Epithelial cell of prostate (primary cell): Measurements from ENCODE around the genes JMY and MSH3.

DNA sequence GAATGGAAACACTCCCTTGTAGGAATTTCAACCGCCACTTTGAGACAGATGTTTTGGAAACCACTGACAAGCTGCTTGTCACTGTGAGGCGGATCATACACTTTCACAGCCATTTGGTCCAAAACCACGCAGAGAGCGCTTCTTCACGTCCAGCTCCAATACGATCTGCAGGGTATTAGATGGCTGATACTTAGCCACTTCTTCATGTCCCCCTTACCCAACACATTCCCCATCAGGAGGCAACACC lies 103.6 kb downstream of the LHFPL2 start:
- RRBS = no CpG with 5 or more reads among the region's 6 CpGs

DNA sequence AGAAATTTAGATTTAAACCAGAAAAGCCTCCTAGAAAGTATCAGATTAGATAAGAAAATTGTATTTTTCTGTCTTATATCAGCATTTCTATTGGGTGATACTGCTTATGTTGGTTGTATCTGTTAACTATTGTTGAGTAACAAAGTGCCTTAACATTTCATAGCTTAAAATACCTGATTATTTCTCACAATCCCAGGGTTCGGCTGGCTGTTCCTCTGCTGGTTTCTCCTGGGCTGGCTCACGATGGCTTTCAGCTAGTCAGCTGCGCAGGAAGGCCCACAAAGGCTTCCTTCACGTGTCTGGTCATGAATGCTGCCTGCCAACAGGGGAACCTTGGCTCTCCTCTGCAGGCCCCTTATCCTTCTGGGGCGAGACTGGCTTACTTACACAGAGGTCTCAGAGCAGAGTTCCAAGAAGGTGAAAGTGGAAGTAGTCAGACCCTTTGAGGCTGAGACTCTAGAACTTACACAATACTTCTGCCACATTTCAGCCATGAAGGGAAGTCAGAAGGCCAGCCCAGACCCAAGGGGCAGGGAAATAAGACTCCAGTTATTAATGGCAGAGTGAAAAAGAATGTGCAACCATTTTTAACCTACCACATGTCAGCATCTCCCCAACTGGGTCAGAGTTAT lies 99.6 kb downstream of the LHFPL2 start:
- RRBS = no CpG with 5 or more reads among the region's 5 CpGs

GRCh38 chr5:78778966-78779585 lies 130.5 kb upstream of the LHFPL2 start:
- RRBS = no CpG with 5 or more reads among the region's 4 CpGs

DNA sequence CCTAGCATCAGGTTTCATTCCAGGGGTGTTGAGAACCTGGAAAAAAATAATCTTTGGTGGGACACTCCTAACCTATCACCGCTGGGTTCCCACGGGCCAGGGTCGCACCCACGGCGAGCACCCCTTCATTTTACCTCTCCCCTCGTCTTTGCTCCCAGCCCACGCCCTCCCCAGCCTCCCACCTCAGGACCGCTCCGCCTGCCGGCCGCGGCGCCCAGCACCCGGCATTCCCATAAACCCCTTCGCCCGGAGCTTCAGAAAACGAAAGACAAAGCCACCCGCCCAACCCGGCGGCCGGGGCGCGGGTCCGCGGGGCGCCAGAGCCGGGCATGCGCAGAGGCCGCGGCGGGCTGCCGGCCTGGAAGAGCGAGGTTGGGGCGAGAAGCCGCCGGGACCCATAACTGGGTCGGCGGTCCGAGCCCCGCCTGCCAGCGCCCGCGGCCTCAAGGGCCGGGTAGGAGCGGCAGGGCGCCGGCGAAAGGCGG lies 652 bp downstream of the ARSB start:
- RRBS = 1% methylated on average over 9 of the region's 49 CpGs

- RRBS = no CpG with 5 or more reads among the region's 5 CpGs
These were observed 17.6 kb upstream of the BHMT start for GRCh38 chr5:79093870-79094634.

DNA sequence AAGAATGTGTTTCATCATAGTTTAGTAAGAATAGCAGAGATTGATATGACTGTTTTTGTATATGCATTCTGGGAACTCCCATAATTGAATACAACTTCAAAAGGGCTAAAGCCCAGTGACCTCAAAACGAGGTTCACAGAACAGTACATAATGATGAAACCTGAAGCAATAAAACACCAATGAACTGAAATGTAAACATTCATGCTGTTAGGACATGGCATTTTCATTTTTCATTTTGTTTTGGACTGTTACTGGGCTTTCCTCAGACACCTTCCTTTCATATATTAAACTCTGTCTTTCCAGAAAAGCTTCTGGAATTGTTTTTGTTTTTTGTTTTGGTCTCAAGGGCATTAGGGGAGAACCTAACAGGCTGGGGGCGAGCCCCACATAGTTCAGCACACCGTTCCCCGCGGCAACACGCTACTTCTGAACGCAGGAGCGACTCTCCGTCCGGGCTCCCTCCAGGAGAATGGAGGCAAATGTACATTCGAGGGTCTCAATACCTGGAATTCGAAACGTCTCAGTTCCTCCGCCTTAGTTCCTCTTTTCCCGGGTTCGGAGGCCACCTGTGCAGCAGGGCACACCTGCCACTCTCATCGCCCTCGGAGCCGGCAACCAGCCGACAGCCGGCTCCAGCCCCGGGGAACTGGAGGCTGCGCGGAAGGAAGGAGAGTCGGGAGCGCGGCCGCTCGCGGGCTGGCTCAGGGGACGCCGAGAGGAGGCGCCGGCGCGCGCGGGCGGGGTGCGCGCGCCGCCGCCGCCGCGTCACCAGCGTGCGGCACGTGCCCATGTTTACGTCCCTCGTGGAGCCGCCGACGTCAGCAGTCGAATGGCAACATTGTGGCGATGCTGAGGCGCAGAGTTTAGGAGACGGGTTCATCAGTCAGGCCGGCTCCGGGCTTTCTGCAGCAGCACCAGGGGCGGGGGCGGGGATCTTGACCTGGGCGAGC lies at the start of gene JMY:
JMY (plus strand) TSS at position 824 of the 950 bp plus-strand sequence.
- RRBS = 1% methylated on average over 20 of the region's 64 CpGs

DNA sequence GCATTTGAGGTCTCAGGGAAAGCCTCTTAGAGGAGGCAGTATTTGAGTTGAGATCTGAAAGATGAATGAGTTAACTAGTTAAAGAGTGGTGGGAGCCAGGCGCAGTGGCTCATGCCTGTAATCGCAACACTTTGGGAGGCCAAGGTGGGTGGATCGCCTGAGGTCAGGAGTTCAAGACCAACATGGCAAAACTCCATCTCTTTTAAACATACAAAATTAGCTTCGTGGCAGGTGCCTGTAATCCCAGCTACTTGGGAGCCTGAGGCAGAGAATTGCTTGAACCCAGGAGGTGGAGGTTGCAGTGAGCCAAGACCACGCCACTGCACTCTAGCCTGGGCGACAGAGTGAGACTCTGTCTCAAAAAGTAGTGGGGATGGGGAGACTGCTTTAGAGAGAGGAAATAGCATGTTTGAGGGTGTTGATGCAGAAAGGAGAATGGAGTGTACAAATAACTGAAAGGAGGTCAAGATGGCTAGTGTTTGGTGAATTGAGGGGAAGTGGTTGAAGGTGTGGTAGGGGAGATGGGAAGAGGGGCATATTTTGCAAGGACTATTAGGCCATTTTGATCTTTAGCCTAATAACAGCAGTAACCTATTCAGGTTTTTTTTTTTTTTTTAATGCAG lies 18.1 kb downstream of the TENT2 start:
- RRBS = no CpG with 5 or more reads among the region's 6 CpGs

- RRBS = no CpG with 5 or more reads among the region's 6 CpGs
These were observed 19.0 kb downstream of the TENT2 start for GRCh38 chr5:79630841-79631992.

- RRBS = no CpG with 5 or more reads among the region's 8 CpGs
These were observed 659 bp upstream of the CMYA5 start for GRCh38 chr5:79688981-79689372.

GRCh38 chr5:79690667-79691798 lies 1.4 kb downstream of the CMYA5 start:
- RRBS = no CpG with 5 or more reads among the region's 8 CpGs

DNA sequence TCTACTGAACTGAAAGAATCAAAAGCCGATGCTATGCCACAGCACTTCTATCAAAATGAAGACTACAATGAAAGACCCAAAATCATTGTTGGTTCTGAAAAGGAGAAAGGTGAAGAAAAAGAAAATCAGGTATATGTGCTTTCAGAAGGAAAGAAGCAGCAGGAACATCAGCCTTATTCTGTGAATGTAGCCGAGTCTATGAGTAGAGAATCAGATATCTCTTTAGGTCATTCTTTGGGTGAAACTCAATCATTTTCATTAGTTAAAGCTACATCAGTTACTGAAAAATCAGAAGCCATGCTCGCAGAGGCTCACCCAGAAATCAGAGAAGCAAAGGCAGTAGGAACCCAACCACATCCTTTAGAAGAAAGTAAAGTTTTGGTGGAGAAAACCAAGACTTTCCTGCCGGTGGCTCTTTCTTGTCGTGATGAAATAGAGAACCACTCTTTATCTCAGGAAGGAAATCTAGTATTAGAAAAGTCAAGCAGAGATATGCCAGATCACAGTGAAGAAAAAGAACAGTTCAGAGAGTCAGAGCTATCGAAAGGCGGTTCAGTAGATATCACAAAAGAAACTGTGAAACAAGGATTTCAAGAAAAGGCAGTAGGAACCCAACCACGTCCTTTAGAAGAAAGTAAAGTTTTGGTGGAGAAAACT lies 46.8 kb downstream of the CMYA5 start:
- RRBS = no CpG with 5 or more reads among the region's 8 CpGs

- RRBS = no CpG with 5 or more reads among the region's 20 CpGs
These were observed 2.5 kb upstream of the MSH3 start for GRCh38 chr5:80651732-80652500.

GRCh38 chr5:80653989-80654864 lies at the start of gene MSH3:
Gene MSH3, plus strand, starts transcription at chr5:80654652.
- RRBS = under 1% methylated on average over 30 of the region's 75 CpGs

- RRBS = no CpG with 5 or more reads among the region's 7 CpGs
These were observed 44.0 kb upstream of the DHFR start for GRCh38 chr5:80698717-80699156.

DNA sequence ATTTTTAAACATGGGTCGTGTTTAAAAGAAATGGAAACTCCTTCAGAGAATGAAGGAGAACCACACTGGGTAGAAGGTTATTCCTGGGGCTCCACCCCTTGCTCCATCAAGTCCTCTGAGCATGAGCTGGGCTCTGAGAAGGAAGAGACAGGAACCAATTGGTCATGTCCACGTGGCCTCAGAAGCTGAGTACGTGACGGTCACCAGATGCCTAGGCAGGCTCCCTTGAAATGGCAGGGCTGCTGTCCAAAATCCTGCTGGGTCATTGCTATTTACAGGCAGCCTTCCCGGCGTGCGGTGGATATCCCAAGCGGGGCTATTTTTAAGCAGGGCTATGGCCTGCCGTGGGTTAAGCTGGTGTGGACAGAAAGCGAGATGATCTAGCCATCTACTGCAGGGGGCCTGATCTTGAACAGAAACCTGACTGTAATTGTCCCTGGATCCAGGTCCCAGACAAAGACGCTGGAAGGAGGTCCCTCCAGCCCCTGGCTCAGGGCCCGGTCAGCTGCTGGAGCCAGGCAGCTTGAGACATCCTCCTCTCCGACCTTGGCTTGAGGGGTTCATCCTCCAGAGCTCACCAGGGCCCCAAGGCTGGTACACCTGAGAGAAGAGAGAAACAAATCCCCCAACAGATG lies 586 bp upstream of the CKMT2 start:
- RRBS = no CpG with 5 or more reads among the region's 13 CpGs

GRCh38 chr5:81237156-81237451 lies 4.0 kb downstream of the CKMT2 start:
- RRBS = no CpG with 5 or more reads among the region's 6 CpGs

- RRBS = no CpG with 5 or more reads among the region's 4 CpGs
These were observed 148.2 kb downstream of the SSBP2 start for GRCh38 chr5:81602462-81603340.

DNA sequence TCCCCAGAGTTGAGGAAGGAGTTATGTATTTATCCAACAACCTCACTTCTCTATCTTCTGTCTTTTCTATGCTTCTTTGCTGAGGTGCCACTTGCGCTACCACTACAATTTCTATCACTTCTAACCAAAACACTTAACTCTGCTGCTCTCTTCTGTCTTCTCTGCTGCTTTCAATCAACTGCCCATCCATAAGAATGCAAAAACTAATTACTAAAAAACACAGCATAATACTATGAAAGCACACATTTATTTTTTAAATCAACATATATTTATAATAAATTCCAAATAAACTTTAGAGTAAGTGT lies 27.1 kb downstream of the SSBP2 start:
- RRBS = no CpG with 5 or more reads among the region's 1 CpG

DNA sequence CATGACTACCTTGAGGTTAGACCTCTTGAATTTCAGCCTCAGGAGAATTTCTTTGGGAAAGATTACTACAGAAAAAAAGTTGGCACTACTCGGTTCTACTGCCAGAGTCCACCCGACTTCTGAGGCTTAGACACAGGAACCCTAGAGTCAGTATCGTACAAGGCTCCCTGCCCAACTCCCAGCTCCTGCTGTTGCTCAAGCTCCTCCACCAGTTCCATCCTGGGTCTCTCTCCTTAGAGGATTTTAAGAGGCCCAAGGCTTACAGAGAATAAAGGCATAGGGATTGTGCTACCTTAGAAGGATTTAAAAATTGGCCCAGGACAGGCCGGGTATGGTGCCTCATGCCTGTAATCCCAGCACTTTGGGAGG lies 29.0 kb upstream of the SSBP2 start:
- RRBS = no CpG with 5 or more reads among the region's 4 CpGs

GRCh38 chr5:81825088-81825745 lies 74.3 kb upstream of the SSBP2 start:
- RRBS = no CpG with 5 or more reads among the region's 4 CpGs